ENCODE data around the gene XRCC5.

- PRO-cap: no peak
Observed at GRCh38 chr2:215506131-215506680, 70.3 kb upstream of the FN1 start.

DNA sequence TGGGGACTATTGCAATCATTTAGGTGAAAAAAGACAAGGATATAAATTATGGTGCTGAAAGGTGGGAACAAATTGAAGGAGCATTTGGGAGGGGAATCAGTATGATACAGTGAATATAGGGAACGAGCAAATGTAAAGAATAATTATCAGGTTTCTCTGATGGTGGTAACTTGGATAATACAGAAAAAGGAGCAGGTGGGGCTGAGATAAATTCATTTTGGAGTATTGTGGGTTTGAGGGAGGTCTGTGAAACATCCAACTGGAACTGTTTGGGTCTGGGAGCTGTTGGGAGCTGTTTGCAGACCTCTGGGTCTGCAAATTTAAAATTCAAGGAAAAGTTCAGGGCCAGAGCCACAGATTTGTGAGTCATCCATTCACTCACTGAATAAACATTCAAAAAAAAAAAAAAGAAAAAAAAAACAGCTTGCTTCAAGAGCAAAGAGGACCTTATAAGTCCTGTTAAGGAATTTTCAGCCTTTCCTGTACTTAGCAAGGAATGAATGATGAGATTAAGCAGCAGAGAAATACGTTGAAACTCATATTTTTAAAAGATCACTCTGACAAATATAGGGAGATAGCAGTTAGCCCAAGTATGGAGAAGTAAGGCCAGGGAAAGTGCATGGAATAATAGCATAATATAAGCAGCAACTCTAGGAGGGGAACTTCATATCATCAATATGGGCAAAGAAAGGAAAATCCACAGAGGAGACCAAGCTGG is 257.6 kb upstream of the FN1 start:
- PRO-cap: no peak

DNA sequence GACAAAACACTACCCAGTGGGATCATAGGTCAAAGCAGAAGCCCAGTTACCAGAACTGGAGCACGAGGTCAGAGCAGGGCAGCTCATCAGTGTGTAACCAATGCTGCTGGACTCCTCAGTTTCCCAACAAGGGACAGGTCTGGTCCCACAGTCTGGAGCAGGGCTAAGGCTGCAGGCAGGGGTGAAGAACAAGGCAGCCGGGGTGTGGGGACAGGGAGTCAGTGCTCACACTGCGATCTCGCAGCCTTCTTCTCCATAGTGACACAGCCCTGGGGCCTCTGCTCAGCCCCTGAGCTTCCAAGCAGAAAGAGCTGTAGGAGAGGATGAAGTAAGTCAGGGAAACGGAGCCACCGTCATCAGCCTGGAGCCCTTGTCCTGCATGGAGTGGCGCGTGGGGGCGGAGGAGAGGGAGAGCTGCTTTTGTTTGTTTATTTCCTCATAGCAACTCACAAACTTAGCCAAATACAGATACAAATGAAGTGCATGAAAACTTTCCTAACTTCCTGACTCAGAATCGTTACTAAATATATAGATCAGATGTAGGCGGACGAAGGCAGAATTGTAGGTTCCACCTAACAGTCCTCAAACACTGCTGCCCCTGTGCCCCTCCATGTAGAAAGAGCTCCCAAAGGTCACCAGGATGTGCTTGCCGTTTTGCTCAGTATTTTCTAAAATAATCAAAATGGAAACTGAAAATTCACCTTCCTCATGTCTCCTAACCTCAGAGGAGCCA is 263.7 kb downstream of the MREG start:
- PRO-cap: no peak

DNA sequence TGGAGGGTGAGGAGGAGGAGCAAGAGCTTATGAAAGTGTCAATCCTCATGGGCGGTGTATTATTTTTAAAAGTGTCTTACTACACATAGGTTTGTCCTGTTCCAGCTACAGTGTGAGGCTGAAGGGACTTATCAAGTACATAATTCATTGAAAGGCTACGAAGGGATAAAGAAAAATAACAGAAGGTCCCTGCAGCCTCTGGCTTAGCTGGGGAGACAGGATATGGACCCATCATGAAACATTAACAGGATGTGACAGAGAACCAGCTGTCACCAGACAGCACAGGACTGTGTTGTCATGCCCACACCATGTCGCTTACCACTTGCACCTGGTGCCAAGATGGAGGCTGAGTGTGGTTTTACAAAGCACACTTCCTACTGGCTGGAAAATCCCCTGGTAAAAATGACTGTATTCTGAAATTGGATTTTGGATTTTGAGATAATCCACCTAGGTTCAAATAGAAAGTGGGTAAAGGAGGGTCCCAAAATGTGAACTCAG is 2.6 kb upstream of the MREG start:
- PRO-cap: no peak

- PRO-cap: no peak
Observed at GRCh38 chr2:216048616-216049006, 33.0 kb downstream of the PECR start.

DNA sequence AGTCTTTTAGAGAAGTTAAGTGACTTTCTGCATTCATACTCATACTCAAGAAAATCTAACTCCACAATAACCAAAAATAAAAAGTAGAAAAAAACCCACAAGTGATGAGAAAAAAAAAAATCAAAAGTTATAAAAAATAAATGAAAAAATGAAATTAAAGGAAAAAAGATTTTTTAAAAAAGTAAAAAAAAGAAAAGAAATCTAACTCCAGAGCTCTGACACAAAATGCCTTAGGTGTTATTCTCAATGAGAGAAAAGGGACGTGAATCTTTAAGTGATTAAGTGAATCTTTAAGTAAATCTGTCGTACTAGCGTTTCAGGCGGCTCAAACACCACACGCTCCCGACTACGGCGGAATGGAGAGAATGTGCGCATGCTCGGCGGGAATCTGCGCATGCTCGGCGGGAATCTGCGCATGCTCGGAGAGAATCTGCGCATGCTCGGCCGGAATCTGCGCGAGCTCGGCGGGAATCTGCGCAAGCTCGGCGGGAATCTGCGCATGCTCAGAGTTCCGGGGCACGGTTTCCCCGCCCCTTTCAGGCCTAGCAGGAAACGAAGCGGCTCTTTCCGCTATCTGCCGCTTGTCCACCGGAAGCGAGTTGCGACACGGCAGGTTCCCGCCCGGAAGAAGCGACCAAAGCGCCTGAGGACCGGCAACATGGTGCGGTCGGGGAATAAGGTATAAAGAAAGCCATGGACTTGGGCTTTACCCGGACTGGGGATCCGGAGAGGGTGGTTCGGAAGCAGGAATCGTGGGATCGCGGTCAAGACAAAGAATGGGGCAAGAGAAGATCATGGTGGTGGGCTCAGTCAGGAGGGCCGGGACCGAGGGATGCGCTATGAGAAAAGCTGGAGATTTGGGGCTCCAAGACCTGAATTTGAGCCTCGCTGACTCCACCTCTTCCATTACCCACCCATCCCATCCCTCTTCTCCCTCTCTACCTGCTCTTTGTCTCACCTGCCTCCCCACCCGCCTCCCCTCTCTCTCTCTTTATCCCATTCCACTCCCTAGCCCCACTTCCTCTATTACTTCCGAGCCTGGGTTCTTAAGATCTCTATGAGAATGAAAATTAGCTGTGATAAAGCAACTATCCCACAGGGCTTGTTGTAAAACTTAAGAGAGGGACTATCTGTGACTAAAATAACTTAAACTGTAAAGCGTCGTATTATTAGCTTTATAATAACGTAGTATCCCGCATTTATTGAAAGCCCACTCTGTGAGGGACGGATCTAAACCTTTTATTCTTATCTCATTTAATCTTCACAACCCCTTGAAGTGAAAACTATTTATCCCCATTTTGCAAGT is at the start of gene XRCC5:
Gene XRCC5, plus strand, starts transcription at position 570 of the 1,306 bp plus-strand sequence.
- PRO-cap: bidirectional peak, plus-strand start at position 611 of the sequence, minus-strand start at position 364 of the sequence

DNA sequence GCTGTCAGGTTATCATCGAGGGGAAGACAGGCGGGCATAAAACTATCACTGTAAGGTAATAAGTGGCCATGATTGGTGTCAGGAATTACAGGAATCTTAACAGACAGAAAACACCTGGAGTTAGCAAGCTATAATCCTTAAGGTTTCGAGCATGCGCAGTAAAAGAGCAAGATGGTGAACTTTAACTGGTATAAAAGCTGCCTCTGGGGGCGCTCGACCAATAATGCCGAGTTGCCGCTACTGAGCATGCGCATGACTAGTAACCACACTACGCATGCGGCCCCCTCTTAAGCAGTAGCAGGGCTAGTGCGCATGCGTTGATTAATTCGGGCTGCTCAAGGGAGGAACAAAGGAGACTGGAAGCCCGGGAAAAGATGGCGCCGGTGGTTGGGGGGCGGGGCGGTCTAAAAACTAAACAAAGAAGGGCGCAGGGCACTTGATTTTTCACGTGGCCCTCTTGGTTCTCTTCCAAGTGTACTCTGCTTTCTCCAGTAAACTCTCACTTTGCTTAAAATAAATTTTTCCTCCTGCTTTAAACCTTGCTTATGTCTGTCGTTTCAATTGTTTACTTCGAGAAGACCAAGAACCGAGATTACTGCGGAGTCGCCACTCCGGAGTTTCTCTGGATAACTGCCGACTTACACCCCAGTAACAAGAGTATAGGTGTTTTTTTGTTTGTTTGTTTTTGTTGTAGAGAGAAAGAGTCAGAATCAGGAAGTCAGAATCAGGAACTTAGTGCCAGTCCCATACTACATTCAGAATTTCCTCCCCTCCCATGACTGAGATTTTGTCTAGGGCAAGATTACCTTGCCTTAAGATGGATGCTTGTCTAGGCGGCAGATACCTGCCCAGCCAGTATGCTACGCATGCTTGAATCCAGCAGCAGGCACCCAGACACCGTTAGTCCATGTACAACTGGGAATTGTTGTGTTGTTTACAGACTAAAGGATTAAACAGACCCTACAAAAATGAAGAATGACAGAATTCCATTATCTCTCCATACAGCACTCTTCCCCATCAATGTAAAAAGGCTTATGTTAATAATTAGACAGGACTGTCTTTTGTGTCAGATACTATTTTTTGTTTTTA is 5.8 kb downstream of the XRCC5 start:
- PRO-cap: unidirectional peak, minus-strand start at position 814 of the sequence

- PRO-cap: bidirectional peak, plus-strand start at chr2:216340227, minus-strand start at chr2:216340110
Observed at GRCh38 chr2:216339717-216340784, 32.2 kb downstream of the MARCHF4 start.

- PRO-cap: no peak
Observed at GRCh38 chr2:216551679-216552139, 53.1 kb downstream of the RPL37A start.

DNA sequence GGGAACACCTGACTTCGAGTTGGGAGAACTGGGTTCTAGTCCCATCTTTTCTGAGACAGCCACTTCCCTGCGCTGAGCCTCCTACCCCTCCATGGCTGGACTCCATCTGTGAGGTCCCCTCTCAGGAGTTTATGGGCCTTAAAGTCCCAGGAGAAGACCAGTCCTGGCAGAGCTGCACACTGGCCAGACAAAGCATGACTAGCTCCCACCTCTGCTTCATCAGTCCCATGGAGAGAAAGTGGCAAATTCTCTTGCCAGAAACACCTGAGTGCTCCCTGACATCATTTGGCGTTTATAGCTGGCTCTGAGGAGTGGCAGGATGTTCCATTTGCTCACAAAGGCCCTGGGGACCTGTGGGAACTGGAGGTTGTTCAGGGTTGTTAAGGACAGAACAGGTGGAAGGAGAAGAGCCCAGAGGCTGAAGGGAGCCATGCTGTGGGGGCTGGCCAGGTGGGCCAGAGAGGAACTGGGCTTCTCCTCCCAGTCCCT is 56.0 kb downstream of the RPL37A start:
- PRO-cap: no peak

- PRO-cap: no peak
Observed at GRCh38 chr2:216571516-216571742, 61.8 kb upstream of the IGFBP2 start.

GRCh38 chr2:216615407-216616084 is 17.7 kb upstream of the IGFBP2 start:
- PRO-cap: no peak

DNA sequence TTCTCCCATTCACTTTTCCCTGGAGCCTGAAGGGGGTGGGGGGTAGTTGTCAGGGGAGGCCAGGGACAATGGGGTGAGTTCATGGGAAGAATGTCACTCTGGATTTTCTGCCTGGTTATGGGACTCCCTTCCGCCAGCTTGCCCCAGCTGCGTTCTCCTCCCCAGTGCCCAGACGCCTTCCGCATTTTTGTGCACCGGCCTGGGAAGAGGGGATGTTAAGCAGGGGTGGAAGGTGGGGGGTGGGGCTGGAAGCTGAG is 2.4 kb downstream of the IGFBP2 start:
- PRO-cap: no peak

- PRO-cap: no peak
Observed at GRCh38 chr2:216713506-216714259, 18.3 kb upstream of the IGFBP5 start.

DNA sequence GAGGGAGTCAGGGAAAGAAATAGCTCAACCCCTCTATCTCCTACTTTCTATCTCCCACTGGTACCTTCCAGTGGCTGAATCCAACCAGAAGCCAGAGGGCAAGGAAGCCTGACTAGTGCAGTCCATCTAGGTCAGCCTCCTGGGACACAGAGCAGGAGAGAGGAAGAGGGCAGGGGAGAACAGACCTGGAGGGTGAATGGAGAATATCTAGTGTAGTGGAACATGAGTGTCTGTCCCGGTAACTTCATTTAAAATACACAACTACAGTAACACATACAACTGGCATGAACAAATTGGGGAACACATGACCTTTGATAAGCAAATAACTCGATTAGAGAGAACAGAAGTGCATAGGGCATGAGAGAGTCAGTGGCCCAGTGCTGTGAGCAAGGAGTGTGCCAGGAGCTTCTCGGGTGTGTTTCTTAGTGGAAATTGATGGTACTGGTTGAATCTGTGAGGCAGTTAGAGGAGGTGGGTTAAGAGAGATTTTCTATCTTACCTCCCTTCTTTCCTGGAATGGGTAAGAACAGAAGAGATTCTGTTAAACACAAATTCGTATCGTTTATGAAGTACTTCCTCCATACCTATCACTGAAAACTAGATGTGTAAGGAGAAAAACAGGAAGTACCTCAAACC is 40.8 kb downstream of the TNP1 start:
- PRO-cap: no peak

GRCh38 chr2:216880570-216881243 is 20.8 kb upstream of the TNP1 start:
- PRO-cap: no peak

DNA sequence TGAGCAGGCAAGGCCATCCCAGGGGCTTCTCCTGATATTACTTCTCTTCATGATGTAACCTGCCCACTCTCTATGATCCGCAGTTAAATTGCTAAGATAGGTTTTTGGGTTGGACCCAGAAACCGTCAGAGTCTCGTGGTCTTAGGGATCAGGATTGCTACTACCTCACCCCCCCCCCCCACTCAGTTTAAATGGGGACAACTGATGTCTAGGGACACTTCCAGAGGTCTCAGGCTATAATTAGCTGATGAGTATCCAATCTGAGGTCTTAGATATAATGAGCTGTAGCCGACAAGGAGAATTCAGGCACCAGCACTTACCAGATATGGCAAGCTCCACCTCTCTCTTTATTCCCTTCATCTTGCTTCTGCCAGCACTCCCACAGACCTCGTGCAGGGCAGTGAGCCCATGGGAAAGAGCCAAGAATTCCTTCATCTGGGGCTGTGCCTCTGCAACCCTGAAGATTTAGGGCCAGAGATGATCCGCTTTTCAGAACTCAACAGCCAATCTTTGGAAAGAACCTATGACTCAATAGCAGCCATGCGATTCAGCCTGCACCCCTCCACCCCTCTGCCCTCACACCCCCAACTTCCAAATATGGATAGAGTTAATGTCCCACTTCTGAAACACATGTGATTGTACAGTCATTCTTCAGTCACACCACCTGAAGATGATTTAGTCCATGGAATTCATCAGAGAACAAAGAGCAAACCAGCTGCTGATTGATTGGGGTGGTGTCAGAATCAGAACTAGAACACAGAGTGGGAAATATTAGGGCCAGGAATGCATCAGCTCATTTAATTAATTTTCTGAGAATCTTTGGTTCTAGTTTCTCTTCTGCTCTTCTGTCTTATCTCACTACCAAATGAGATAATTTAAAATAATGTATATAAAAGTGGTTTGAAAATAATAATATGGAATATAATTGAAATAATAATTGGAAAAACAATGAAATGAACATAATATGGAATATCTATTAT is 533.7 kb upstream of the TNP1 start:
- PRO-cap: no peak

GRCh38 chr2:217740106-217740620 is 262.6 kb downstream of the TNS1 start:
- PRO-cap: no peak

DNA sequence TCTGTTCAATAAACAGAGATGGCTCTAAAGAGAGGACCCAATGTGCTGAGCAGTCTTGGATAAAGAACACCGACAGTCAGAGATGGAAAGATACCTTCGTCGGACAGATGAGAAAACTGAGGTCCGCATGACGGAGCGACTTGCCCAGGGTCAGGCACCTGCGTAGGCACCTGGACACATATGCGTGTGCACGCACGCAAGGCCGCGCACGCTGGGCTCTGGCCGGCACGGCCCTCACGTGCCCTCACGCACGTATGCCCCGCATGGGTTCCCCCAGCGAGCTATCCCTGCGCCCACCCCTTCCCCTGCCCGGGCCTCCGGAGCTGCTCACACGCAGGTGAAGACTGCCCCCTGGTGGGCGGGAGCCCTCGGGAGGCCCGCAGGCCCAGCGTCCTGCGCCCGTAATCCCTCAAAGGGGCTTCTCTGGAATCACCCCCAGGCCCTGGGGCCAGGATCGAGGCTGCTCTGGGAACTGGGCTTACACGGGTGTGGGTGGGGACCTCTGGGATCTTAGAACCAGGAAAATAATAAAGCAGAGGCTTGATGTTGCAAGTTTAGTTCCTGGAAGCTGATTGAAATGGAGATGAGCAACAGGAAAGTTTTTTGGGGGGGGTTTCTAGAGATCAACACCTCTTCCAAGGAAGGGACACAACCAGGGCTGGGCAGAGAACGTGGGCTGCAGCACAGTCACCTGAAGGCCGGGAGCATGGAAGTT is 246.3 kb downstream of the TNS1 start:
- PRO-cap: no peak

GRCh38 chr2:217841301-217841501 is 161.6 kb downstream of the TNS1 start:
- PRO-cap: no peak

All from LUHMES (cell line).